GM19240 (cell line): ENCODE results near the gene KLF6.

- RRBS, result no CpG with 5 or more reads among the region's 19 CpGs
Measured at GRCh38 chr10:3137136-3137760, 35.3 kb downstream of the PITRM1 start.

GRCh38 chr10:3173365-3173689 is 745 bp upstream of the PITRM1 start:
- RRBS, result no CpG with 5 or more reads among the region's 11 CpGs

- RRBS, result no CpG with 5 or more reads among the region's 7 CpGs
Measured at GRCh38 chr10:3173690-3173847, 987 bp upstream of the PITRM1 start.

DNA sequence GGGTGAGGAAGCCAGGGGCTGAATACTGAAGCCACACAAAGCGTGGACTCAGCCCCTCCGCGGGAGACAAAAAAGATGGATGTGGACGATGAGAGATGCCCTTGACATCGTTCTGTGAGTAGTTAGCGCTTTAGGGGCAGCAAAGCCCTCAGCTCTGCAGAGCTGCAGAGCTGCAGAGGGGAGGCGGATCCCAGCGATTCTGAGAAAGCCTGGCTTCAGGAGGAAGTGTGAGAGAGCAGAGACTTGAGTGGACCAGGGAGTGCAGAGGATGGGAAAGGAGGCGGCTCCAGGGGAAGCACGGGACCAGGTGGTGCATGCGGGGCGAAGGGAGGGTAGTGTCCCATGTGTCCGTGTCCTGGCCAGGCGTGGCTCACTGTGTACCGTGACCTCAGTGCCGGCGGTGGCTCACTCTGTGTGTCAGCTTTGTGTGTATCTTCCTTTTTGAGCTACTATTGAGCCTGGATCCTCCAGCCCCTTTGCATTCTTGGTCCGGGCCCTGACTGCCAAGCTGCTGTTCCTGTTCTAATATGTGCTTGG is 250.8 kb upstream of the PITRM1 start:
- RRBS, result 90% methylated on average over 3 of the region's 18 CpGs

GRCh38 chr10:3451832-3452987 is 279.6 kb upstream of the PITRM1 start:
- RRBS, result no CpG with 5 or more reads among the region's 10 CpGs

DNA sequence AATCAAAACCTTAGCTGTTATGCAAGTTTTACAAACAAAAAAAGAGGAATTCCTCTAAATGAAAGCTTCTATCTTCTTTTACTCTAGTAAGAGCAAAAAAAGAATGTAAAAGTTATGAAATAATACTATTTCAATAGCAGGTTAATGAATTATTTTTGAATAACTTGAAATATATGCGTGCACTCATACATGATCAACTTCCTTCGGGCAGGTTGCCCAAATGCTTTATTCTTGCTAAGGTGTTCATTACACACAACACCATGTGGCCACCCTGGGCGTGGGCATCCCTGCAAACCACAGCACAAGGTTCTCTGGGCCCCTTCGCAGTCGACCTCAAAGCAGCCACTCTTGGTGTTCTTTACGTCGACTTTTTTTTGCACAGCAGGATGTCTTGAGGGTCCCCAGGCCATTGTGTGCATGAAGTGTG is 300.6 kb upstream of the PITRM1 start:
- RRBS, result no CpG with 5 or more reads among the region's 7 CpGs

- RRBS, result no CpG with 5 or more reads among the region's 10 CpGs
Measured at GRCh38 chr10:3525882-3526347, 259.1 kb downstream of the KLF6 start.

- RRBS, result no CpG with 5 or more reads among the region's 12 CpGs
Measured at GRCh38 chr10:3671527-3672213, 113.3 kb downstream of the KLF6 start.

GRCh38 chr10:3747121-3748451 is 37.4 kb downstream of the KLF6 start:
- RRBS, result no CpG with 5 or more reads among the region's 36 CpGs

DNA sequence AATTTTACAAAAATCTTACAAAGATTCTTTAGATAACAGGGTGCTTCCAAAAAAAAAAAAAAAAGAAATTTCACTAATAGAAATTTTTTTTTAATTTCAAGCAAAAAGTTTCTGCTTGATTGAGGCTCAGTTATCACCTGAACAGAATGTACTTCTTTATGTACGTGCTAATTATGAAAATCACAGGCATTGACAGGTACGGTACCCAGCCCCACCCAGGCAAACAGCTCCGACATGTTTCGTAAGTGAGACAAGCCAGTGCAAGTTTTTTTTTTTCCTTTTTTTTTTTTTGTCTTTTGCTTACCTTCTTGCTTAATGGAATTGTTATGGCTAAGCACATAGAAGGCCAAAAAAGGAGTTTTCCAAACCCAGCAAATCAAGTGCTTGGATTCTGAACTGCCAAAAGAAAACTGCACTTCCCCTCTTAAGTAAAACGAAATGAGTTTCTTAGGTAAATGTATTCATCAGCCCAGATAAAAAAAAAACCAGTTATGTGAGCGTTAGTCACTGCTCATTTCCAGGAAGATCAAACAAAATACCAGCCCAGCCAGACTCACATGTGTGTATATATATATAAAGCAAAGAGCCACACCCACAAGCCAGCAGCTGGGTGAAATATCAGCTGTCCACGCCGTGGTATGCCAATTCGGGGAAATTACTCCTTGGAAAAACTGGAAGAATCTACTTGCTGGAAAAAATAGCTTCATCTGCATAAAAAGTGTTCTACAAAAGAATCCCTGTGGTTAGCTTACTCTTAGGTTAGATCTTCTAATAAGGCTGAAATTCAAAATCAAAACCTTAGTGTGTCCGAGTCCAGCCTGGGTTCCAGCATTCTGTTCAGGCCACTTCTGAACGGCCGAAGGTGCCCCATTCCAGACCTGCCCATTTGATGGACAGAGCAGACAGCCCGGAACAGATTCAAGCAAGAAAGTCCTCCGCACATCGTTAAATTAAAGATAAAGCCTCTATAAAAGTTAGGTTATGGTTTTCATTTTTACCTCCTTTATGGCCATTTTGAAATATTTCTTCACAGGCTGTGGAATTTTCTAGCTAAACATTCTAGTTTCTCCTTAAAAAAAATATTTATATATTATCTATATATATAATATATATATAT is 8.0 kb downstream of the KLF6 start:
- RRBS, result no CpG with 5 or more reads among the region's 15 CpGs

DNA sequence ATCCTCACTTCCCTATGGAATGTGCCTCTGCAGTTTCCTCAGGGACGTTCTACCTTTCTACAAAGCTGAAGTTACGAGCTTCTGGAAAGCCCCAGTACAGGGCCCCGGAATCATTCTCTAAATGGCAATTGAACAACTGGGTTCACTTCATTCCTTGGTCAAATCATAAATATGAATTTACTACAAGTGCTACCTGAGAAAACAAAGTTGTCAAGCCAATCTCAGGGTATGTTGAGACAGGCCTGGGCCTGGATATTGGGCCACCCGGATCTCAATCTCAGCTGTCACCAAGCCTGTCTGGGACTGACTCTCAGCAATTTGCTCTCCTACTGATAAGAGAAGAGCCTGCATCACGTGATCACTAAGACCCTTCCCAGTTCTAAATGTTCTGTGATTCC is 4.4 kb downstream of the KLF6 start:
- RRBS, result no CpG with 5 or more reads among the region's 5 CpGs

DNA sequence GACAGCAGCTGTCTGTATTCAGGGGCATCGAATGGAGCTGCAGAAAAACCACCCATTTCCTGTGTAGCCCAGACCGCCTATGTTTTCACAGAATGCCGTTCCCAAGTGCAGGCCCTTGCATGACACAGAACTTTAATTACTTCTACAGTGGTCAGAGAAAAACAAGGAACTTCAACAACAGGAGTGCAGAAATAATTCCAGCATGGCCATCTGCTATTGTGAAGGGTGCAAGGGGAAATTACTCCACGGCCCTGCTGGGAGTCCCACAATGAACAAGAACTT is 2.3 kb downstream of the KLF6 start:
- RRBS, result no CpG with 5 or more reads among the region's 4 CpGs

DNA sequence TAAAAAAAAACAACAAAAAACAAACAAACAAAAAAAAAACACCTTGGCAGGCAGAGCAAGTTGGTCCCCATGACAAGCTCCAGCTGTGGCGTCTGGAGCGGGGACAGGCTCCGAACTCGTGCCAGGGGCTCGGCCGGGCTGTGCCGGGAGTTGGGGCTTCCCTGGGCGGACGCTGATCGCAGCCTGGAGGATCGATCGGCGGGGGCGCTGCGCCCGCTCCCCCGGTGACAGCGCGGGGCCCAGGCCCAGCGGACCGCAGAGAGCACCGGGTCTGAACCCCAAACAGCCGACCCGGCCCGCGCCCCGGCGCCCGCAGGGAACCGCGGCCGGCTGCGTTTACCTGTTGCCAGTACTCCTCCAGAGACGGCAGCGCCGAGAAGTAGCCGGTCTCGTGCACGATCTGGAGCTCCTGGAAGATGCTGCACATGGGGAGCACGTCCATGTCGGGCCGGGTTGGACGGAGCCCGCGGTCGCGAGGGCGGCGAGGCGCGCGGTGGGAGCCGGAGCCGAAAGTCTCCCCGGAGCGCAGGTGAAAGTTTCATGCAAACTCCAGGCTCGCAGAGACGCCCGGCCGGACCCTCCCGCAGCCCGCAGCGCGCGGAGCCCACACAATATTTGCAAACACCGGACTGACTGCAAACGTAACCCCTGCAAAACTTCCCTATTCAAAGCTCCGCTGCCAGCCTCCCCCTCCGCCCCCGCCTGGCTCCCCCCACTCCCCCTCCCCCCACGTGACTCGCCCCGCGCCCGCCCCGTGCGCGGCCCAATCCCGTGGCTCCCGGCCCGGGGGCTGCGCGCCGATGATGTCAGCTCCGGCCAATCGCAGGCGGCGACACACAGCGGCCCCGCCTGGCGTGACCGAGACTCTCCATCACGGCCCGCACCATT is at the start of gene KLF6:
Gene KLF6 (minus strand): TSS at position 637 of the 888 bp plus-strand sequence.
- RRBS, result 2% methylated on average over 50 of the region's 94 CpGs

- RRBS, result 98% methylated on average over 3 of the region's 9 CpGs
Measured at GRCh38 chr10:3854056-3854577, 69.1 kb upstream of the KLF6 start.

- RRBS, result no CpG with 5 or more reads among the region's 7 CpGs
Measured at GRCh38 chr10:3961090-3961687, 176.2 kb upstream of the KLF6 start.

- RRBS, result no CpG with 5 or more reads among the region's 15 CpGs
Measured at GRCh38 chr10:4034721-4035764, 250.0 kb upstream of the KLF6 start.

DNA sequence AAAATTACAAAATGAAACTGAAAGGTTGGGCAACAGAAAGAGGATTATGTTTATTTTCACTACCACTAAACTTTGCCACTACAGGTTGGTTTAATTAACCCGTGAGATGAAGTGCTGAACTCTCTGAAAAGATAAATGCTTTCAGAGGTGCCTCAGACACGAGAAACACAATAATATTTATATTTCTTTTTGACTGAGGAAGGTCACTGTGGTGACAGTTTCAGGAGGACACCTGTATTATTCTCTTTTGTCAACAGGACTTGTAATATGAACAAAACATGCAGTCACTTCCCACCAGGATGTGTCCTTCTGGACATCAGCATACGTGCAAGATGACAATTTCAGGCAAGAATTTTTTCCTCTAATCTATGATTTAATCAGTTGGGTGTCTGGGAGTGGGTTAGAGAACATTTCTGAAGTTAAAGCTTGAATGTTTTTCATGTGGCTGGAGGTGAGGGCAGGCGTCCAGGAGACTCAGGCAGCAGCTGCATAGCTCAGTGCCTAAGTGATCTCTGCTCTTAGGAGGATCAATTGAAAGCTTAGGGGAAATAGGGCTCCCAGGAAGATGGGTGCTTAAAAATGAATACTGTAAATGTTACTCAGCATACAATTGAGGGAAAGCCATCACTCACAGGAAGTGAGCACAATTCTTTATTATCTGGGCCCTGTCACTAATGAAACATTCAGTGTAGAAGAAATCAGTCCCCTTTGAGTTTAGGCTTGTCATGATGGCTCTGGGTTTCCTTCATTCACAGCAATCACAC is 457.5 kb upstream of the KLF6 start:
- RRBS, result no CpG with 5 or more reads among the region's 4 CpGs

GRCh38 chr10:4283613-4284347 is 498.8 kb upstream of the KLF6 start:
- RRBS, result no CpG with 5 or more reads among the region's 6 CpGs

GRCh38 chr10:4331148-4331375 is 494.9 kb upstream of the AKR1E2 start:
- RRBS, result no CpG with 5 or more reads among the region's 2 CpGs

DNA sequence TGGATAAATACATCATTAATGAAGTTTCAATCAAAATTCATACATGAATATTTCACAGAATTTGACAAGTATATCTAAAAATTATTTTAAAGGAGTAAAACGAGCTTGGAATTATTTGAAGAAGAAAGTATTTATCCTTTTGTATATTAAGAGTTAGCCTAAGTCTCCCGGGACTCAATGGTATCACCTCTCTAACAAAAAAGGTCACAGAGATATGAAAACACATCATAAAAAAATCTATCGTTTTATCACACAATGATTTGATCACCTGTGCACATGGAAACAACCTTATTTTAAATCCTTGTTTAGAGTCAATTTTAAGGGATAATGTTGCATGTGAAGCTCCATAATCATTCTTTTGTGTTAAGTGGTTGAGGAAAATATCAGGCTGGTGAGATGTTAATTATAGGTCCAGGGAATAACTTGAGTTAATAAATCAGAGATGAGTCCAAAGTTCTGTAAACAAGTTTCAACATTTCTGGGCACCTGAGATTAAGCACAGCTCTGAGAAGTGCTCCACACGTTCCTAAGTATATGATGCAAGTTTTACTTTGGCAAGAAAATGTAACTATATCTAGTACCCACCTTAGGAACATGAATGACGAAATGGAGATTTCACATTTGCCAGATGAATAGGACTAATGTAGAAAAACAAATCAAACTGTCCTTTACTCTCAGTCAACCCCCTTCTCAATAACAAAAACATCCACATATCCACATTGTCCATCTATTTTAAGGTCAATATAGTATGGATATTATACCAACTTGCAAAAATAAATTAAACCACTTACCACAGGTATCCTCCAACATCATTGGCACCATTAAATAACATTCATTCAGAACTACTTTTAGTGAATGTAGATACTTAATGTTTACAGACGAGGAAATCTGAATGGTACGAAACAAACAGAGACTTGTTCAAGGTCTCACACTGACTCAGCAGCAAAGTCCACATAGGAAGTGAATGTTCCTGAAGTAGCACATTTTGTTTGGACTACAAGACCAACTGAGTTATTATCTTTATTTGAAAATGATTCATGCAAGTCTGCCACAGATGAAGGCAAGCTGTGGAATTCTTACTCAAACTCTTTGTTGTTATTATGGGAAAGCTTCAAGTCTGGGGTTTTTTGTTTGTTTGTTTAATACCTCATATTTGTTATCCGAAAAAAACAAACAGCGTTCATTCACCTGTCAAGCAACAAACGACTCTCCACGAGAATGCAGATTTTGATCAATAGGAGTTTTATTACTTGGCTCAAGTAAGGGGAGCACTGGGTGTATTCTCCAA is 148.3 kb upstream of the AKR1E2 start:
- RRBS, result no CpG with 5 or more reads among the region's 11 CpGs